HTERT-HM (cell line): ENCODE measurements around the gene SDF2L1.

DNA sequence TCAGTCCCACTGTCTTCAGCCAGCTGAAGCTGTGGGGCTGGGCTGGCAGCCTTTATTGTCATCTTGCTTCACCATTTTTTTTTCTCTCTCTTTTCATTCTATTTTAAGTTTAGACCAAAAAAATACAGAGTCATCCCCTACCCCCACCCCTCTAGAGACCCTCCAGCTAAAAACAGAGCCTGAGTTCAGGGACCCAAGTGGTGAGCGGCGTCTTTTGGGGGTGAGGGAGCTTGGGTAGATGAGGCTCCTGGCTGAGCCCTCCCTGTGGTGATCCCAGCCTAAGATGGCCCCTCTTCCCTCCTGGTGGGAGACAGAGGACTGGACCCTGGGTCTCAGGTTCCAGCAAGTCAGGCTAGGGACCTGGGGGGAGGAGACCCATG, 18.7 kb upstream of the TMEM191C start:
- RRBS, result no CpG with 5 or more reads among the region's 2 CpGs

GRCh38 chr22:21448842-21449664, 18.1 kb upstream of the TMEM191C start:
- RRBS, result no CpG with 5 or more reads among the region's 22 CpGs

DNA sequence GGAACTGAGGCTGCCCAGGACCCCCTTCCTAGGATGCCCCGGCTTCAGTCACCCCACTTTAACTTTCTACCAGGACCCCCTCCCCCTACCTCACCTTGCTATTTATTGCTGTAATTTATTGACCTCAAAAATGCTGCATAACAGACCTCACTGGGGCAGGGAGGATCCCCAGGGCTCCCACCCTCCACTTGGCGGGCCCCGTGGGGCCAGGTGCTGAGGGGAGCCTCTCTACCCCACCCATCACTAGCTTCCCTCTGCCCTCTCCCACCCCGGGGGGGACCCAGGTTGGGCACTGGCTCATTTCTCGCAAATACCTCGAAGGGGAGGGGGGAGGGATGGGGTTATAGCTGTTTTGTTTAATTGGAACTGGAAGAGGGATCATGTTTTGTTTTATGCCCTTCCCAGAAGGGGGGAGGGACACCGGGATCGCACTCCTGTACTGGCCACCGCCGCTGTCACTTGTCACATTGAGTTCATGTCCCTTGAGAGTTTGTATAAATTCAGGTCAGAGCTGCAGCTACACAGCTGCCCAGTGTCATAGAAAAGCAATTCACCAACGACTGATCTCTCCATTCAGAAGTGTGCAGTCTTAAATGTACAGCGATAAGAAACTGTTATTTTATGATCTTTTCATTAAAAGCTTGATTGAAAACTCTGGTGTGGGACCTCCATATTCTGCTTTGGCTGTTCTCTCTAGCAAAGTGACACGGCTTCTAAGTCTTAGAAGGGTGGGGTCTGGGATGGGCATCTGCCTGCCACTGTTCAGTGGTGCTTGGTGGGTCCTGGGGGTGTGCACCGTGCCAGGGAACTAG, 16.2 kb upstream of the TMEM191C start:
- RRBS, result 14% methylated on average over 1 of the region's 14 CpGs

DNA sequence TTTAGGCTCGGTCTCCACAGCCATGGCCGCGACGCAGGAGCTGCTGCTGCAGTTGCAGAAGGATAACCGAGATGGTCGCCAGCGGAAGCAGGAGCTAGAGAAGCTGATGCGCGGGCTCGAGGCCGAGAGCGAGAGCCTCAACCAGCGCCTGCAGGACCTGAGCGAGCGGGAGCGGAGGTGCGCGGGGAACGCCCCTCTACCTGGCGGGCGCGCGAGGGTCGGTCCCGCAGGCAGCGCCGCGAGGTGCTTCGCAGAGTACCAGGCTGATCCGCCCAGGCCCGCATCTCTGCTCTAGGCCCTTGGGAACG, 205 bp downstream of the TMEM191C start:
- RRBS, result no CpG with 5 or more reads among the region's 32 CpGs

- RRBS, result no CpG with 5 or more reads among the region's 19 CpGs
Measured at GRCh38 chr22:21622438-21623076, 7.3 kb downstream of the YDJC start.

DNA sequence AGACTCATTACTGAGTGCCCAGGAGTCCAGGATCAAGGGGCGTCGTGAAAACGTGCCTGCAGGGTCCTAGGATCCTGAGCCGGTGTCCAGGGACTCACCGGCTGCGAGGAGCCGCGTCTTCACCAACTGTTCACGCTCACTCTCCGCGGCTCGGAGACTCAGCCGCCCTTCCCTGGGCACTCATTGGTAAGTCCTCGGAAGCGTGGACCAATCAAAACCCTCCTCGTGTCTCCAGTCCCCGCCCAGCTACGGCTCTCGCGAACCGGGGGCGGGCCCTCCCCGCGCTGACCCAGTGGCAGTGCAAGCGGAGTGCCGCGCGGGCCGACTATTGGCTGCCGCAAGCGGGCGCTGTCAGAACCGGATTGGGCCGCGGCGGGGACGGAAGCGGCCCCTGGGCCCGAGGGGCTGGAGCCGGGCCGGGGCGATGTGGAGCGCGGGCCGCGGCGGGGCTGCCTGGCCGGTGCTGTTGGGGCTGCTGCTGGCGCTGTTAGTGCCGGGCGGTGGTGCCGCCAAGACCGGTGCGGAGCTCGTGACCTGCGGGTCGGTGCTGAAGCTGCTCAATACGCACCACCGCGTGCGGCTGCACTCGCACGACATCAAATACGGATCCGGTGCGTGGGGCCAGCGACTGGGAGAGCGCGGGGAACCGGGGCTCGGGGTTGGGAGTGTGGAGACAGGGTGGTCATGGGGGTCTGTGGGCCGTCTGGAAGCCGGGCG, at the start of gene SDF2L1:
Gene SDF2L1 (plus strand): TSS at position 390 of the 717 bp plus-strand sequence.
- RRBS, result 1% methylated on average over 48 of the region's 74 CpGs

DNA sequence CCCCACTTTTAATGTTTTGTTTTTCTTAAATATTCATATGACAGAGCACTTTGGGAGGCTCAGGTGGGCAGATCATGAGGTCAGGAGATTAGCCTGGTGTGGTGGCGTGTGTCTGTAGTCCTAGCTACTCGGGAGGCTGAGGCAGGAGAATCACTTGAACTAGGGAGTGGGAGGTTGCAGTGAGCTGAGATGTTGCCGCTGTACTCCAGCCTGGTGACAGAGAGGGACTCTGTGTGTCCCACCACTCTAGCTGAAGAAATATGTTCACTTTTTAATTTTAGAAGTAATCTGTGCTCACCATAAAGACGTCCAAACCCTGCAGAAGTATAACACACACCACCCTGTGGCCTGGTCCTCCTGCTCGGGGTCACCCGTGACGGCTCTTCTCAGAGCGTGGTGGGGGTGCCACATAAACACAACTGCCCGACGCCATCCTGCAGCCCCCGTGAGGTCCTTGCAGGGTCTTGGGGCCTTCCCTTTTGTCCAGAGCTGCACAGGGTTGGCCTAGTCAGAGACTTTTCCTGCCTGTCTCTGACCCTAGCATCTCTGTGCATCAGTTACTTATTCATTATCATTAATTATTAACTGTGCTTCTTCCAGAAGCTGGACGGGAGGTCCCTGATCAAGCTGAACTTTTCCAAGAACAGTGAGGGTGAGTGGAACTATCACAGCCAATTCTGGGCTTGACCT, 8.8 kb downstream of the PPIL2 start:
- RRBS, result no CpG with 5 or more reads among the region's 12 CpGs

DNA sequence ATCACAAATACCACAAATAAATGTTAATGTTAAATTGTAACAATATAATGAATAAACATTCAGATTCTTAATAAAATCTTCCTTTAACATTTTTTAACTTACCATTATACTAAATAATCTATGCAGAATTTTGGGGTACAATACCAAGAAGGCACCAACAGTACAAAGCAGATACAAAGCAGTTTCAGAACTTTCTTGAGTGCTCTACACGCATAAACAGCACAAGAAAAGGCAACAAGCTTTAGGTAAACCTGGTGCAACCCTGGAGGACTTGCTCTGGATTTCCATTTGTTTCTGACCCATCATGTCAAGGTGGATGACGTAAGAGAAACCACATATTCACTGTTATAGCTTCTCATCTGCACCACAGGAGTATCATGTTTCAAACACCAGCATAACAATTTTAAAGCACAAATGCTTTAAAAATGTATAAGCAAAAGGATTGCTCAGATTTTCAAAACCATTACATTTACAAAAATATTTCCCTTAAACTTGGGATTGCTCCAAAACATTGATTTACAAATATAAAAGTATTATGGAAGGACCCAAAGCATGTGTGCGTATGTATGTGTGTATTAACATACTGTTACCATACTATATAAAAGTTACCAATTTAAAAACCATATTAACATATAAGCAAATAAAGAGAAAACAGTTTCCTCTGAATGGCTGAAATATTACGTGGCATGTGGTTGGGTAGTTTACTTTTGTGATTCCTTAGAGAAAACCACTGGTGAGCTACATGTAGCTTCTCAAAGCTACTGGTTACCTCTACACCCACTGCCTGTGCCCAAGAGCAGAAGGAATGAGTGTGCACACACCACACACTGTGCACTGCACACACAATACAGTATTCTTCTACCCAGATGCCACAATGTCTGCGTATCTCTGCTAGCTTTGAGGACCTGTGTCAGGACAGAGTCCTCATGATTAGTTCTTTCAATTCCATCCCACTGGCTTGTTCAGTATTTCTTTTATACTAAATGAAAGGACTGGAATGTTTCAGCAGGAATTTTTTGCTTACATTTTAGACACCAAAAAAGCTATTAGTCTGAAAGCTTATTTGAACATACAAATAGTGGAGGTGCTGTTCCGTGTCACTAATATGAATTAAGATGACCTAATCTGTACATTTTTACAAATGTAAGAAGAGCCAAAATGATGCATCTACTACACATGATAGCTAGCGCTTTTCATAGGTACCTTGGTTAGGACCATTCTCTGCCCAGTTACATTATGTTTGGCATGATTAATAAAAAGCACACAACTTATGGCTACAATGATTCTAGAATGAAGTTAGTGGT, 25.4 kb upstream of the YPEL1 start:
- RRBS, result no CpG with 5 or more reads among the region's 7 CpGs

DNA sequence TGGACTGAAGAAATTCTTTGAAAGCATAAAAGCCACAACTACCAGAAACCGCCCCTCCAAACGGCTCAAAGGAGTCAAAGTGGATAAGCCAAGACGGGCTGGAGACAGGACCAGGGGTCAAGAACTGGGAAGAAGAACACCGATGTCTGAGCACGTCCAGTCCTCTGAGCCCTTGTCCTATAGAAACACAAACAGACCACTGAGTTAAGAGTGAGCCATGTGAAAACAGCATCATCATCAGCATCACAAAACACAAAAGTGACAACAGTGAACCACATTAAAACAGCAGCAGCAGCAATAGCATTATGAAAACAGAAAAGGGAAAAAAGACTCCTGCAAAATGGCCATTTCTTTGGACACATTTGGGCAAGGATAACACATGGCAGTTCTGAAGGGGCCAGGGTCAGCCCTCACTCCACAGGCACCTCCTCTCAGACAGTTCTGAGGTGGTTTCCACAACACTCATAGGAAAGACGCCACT, 28.5 kb upstream of the YPEL1 start:
- RRBS, result no CpG with 5 or more reads among the region's 6 CpGs

- RRBS, result no CpG with 5 or more reads among the region's 6 CpGs
Measured at GRCh38 chr22:21805717-21806584, 61.5 kb downstream of the MAPK1 start.

DNA sequence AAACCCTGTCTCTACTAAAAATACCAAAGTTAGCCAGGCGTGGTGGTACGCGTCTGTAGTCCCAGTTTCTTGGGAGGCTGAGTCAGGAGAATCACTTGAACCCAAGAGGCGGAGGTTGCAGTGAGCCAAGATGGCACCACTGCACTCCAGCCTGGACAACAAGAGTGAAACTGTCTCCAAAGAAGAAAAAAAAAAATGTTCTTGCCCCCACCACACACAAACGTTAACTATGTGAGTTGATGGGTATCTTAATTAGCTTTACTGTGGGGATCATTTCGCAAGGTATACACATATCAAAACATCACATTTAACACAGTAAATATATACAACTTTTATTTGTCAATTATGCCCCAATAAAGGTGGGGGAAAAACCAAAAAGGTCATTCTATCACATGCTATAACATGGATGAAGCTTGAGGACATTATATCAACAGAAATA, 53.6 kb downstream of the MAPK1 start:
- RRBS, result no CpG with 5 or more reads among the region's 6 CpGs

- RRBS, result no CpG with 5 or more reads among the region's 14 CpGs
Measured at GRCh38 chr22:21975983-21977071, 6.3 kb downstream of the TOP3B start.

DNA sequence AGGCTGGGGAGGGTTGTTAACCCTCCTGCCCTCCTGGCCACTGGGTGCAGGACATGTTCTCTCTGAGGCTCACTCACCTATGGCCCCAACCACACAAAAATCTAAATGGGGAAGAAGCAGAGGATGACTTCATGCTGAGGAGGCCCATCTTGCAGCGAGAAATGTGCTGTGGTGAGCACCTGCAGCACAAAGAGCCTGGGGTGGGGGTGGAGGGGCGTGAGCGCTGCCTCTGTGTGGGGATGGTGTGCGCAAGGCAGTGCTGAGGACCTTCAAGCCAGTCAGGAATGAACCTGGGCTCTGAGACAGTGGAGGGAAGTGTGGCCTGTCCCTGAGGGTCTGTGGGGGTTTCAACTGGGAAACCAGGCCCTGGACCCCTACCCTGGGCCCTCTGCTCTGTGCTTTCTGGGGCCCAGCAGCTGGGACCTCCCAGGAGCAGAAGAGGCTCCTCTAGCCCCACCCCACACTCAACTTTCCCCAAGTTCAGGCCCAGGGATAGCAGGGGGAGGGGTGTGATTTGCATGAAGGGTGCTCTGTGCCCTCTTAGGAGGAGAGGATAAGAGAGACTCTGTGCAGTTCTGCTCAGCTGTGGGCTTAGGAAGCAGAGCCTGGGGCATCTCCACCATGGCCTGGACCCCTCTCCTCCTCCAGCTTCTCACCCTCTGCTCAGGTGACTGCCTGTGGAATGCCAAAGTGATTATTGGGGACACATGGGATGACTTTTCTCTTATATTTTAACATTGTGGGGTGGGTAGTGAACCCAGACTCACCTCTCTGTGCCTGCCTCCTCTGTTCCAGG, 43.1 kb upstream of the TOP3B start:
- RRBS, result no CpG with 5 or more reads among the region's 4 CpGs

DNA sequence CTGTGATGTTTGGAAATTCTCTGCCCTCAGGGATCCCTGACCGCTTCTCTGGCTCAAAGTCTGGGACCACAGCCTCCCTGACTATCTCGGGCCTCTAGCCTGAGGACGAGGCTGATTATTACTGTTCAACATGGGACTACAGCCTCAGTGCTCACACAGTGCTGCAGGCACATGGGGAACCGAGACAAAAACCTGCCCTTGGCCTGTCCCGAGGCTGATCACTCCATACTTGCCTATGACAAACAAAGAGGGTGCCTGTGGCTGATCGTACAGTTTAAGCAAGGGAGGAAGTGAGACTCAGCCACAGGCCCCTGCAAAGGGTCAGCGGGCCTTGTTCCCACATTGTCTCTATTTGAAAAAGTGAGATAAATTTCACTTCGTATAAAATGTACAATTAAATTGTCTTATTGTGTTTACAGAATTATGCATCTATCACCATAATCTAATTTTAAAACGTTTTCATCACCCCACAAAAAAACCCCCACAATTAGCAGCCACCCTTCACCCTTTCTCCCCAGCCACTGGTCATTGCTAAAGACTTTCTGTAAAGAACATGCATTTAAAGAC, 43.9 kb upstream of the TOP3B start:
- RRBS, result no CpG with 5 or more reads among the region's 9 CpGs

DNA sequence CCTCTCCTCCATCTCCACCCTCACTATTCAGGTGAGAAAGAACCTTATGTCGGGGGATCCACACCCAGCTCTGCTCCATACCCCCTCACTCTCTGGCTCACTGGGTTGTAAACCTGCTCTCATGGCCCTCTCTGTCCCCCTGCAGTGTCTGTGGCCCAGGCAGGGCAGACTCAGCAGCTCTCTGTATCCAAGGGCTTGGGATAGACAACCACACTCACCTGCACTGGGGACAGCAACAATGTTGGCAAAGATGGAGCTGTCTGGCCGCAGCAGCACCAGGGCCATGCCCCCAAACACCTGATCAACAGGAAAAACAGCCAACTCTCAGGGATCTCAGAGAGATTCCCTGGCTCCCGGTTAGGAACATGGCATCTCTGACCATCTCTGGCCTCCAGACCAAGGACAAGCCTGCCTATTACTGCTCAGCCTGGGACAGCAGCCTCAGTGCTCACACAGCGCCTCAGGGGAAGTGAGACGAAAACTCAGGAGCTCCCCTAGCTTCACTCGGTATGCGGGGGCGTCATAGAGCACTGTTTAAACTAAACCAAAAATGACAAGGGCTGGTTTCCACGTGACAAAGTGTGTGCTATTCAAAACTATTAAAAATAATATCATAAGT, 61.0 kb upstream of the TOP3B start:
- RRBS, result no CpG with 5 or more reads among the region's 9 CpGs

GRCh38 chr22:22291547-22292258, 47.1 kb downstream of the VPREB1 start:
- RRBS, result no CpG with 5 or more reads among the region's 6 CpGs

GRCh38 chr22:22357195-22357951, 112.8 kb downstream of the VPREB1 start:
- RRBS, result no CpG with 5 or more reads among the region's 11 CpGs

DNA sequence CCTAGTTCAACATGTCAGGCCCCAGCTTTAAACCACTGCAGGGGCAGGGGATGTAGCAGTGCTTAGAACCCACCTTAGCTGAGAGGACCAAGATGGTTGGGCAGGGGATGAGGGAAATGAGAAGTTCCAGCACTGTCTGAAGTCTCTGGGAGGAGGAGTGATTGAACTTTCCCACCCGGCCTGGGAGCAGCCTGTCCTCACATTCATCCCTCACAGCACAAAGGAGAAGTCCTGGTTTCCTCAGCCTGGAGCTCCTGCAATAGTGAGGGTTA, 28.5 kb upstream of the PRAME start:
- RRBS, result no CpG with 5 or more reads among the region's 1 CpG

- RRBS, result no CpG with 5 or more reads among the region's 2 CpGs
Measured at GRCh38 chr22:22686486-22686873, 42.1 kb downstream of the GGTLC2 start.